Tongue (tissue), 2 donors: ENCODE results near the genes RNF17 and RNF6.

DNA sequence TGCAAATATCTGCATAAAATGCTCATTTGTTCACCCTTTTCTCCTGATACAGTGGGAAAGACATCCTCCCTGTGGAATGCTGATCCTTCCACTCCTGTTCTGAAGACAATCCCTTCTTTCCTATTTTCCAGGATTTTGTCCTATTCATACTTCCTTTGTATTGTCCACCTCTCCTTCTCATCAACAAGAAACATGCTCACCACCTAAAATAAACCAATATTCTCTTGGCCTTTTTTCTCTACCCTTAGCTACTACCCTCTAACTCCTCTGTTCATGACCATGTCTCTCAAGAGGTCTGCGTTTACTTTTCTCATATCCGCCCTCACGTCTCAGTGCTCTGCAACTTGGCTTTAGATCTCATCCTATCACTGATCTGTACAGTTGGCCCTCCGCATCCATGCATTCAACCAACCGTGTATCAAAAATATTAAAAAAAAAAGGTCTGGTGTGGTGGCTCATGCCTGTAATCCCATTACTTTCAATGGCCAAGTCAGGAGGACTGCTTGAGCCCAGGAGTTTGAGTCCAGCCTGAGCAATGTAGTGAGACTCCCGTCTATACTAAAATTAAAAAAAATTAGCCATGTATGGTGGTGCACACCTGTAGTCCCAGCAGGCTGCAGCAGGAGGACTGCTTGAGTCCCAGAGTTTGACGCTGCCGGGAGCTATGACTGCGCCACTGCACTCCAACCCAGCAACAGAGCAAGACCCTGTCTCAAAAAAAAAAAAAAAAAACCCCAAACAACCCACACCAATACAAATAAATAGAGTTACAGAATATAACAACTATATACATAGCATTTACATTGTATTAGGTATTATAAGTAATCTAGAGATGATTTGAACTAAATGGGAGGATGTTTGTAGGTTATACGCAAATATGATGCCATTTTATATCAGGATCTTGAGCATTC, 65.9 kb downstream of the MICU2 start:
- RAMPAGE, long total RNA = no peak

- RAMPAGE, long total RNA = no peak
Observed at GRCh38 chr13:22040695-22041514, 370.0 kb downstream of the FGF9 start.

DNA sequence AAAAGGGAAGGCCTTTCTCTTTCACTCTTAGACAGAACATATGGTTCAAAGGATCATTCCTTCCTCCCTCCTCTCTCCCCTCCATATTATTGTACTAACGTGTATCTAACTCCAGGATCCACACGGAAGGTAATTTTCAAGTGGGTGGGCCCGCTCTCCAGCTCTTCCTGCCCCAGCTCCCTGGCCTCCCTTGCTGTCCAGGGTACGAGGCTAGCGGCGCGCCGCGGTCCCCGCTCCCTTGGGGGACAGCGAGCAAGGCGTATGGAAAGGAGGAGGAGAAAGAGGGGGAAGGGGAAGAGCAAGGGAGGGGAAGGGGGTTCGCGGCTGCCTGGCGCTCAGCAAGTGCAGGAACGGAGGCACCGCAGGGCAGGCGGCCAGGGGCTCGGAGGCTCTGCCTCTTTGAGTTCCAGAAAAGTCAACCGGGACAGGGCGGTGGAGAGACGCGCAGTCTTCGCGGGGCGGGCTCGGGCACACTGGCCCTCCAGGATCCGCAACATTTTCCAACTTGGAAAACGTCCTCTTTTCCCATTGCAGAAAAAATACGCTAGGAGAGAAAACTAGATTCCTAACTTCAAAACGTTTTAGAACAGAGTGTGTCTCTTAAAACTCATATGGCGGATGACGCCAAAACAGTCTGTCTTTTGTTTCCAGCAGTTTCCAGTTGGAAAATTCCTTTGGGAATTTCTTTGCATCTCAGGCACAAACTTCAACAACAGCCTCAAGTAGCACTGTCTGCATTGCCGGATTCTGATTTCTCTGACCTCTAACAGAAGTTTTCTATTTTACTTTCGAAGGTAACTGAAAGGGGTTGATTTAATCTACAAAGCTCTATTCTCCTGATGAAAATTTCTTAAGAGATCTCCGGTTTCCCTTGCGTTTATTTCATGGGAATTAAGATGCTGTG, 23.1 kb upstream of the TNFRSF19 start:
- RAMPAGE, long total RNA = no peak

DNA sequence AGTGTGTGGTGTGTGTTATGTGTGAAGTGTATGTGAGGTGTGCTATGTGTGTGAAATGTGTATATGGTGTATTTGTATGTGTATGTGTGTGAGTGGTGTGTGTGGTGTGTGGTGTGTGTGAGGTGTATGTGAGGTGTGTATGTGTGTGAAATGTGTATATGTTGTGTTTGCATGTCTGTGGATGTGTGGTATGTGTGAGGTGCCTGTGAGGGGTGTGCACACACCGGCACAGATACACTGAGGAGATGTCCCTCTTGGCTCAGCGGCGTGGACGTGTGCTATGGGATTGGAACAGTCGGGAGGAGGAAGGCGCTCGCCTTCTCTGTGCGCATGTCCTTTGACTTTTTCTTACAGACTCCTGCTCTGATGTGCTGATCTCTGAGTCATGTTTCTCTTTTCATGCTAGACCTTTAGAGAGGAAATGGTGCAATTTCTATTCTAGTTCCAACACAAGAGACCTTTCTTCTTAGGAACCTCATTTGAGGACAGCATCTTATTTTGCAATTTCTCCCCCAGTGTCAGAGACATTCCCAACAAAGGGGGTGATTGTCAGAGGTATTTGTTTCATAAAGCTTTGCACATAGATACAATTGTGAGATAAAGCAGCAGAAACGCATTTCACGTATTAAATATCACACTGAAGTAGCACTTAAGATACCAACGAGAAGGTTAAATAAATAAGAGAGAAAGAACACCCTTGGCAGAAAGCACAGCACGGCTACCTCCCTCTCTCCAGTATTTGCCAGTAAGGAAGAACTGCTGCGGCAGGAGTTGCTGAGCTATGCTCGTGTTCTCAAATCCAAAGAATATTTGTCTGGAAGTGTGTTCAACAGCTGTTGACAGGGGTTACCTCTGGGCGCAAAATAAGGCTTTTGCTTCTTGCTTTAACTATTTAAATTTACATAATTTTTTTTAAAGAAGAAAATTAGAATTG, 11.2 kb upstream of the TNFRSF19 start:
- RAMPAGE, long total RNA = no peak

GRCh38 chr13:23728621-23729422, 158.6 kb downstream of the TNFRSF19 start:
- RAMPAGE, long total RNA = no peak

DNA sequence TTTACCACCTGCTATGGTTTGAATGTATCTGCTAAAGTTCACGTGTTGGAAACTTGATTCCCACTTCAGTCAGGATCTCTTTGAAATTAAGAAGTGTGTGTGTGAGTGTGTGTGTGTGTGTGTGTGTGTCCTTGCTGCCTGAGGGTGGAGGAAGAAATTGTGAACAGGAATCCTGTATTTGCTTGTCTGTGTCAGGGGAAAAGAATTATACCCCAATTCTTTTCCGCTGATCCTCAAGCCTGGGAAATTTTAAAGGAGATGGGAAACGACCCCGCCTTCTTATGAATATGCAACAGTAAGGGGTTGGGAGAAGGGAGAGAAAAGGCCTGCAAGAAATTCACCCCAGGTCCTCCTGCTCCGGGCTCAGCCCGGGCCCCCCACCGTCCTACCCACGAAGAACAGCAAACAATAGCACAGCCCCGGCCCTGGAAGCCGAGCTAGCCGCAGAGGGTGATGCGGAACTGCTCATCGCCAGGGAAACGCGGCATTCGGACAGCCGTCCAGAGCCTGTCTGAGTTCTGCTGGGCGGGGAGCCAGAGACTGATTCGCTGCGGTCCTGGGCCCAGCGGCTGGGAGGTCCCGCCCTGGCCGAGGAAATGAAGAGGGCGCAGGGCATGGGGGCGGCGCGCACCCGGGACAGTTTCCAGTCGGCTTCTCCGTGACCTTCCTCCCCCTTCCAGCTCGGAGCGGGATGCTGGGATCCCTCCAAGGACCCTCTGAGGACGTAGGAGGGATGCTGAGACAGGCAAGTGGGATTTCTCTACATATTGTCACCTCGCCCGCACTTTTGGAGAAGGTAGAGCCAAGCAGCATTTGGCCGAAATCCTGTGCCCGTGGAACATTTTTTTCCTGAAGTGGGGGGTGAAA, 90.2 kb upstream of the MIPEP start:
- RAMPAGE, long total RNA = no peak

DNA sequence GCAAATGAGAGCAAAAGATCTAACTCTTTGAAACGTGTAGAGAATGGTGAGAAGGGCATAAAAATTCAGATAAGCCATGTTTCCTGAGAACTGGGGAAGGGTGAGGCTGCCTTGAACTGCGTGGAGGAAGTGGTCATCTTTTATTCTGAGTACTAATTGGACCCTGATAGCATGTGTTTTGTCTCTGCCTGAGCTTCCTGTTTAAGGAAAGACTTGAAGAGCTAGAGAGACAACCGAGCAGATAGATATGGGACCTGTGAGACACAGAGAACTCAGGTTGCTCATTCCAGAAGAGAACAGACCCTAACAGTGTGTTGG, 106.5 kb upstream of the MIPEP start:
- RAMPAGE, long total RNA = no peak

DNA sequence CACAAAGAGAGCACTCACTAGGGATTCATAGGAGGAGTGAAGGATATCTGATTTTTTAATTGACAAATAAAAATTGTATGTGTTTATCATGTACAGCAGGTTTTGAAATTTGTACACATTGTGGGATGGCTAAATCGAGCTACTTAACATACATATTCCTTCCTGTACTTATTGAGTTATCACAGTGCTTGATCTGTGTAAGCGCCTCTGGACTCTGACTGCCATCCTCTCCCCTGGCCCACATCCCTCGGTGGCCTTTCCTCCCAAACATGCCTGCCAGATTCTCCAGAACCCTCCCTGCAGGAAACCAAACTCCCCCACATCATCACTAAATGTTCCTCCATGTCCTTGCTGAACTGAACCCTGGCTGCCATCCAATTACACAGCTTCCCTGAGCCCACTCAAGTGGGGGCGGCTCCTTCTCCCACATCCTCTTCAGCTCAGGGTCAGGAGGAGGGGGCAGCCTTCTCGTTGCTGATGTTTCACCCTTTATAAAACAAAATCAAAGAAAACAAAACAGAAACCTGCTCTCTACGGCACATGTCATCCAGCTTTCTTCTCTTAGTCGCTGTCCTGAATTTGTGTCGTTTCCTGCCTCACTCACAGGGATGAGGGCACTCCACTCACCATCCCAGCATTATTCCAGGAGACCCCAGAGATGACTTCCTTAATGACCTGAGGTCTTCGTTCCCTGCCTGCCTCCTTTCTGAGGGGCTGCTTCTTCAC, 97.1 kb upstream of the SPATA13 start:
- RAMPAGE, long total RNA = no peak

GRCh38 chr13:24181957-24182775, 21.6 kb downstream of the SPATA13 start:
- RAMPAGE, long total RNA = no peak

- RAMPAGE, long total RNA = no peak
Observed at GRCh38 chr13:24212334-24213199, 52.0 kb downstream of the SPATA13 start.

- RAMPAGE, long total RNA = no peak
Observed at GRCh38 chr13:24541325-24541989, 28.9 kb upstream of the PARP4 start.

DNA sequence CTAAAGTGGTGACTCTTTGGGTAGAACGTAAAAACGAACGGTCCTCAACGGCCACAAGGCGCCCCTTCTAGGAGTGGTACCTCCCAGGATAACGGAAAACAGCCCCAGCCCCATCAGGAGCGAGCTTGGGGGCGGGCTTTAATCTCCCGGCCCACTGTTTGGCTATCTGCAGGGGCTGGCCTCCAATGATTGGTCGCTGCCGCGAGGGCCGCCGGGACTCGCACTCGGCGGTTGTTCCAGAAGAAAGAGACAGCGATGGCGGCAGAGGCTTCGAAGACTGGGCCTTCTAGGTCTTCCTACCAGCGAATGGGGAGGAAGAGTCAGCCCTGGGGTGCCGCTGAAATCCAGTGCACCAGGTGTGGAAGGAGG, at the start of gene RNF17:
TSS of gene RNF17 (plus strand) at position 221 of the 369 bp plus-strand sequence.
- RAMPAGE, long total RNA = no peak

GRCh38 chr13:25285359-25285903, 1.9 kb downstream of the MTMR6 start:
- RAMPAGE, long total RNA = no peak

- RAMPAGE, long total RNA = no peak
Observed at GRCh38 chr13:25311621-25312460, 10.4 kb downstream of the NUP58 start.

- RAMPAGE, long total RNA = no peak
Observed at GRCh38 chr13:25489174-25489818, 117.5 kb downstream of the ATP8A2 start.

DNA sequence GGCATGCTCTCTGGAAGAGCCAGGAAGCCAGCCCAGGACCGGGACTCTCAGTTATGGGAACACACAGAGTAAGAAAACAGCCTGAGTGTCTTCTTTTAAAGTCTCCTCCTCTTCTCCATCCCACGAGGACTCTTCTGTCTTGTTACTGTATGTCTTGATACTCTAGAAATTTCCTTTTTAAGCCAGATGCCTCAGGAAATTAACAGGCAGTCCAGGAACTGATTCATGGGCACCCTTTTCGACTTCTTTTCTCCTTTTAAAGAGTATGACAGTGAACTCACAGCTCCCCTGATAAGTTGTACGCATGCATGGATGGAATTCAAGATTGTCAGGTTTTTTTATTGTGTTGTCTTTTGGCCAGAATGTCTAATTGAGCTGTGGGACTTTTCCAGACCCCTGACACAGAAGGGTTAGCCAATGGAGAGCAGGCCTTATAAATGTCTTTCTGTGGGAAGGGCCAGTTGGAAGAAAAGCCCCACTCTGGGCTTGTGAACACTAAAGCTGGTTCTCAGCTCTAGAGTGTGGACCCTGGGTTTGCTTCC, 33.5 kb downstream of the SHISA2 start:
- RAMPAGE, long total RNA = no peak

GRCh38 chr13:26221231-26222105, 646 bp downstream of the RNF6 start:
- RAMPAGE, long total RNA = start-site peak on the minus strand at chr13:26221784-26221863, 185 and 68 reads in 2 replicates

- RAMPAGE, long total RNA = start-site peak on the minus strand at chr13:26222230-26222323, 155 and 49 reads in 2 replicates
Observed at GRCh38 chr13:26222106-26222661, at the start of gene RNF6. RNF6 (minus strand) TSS chr13:26222314.

GRCh38 chr13:26480514-26480922, 77.0 kb upstream of the WASF3 start:
- RAMPAGE, long total RNA = no peak

DNA sequence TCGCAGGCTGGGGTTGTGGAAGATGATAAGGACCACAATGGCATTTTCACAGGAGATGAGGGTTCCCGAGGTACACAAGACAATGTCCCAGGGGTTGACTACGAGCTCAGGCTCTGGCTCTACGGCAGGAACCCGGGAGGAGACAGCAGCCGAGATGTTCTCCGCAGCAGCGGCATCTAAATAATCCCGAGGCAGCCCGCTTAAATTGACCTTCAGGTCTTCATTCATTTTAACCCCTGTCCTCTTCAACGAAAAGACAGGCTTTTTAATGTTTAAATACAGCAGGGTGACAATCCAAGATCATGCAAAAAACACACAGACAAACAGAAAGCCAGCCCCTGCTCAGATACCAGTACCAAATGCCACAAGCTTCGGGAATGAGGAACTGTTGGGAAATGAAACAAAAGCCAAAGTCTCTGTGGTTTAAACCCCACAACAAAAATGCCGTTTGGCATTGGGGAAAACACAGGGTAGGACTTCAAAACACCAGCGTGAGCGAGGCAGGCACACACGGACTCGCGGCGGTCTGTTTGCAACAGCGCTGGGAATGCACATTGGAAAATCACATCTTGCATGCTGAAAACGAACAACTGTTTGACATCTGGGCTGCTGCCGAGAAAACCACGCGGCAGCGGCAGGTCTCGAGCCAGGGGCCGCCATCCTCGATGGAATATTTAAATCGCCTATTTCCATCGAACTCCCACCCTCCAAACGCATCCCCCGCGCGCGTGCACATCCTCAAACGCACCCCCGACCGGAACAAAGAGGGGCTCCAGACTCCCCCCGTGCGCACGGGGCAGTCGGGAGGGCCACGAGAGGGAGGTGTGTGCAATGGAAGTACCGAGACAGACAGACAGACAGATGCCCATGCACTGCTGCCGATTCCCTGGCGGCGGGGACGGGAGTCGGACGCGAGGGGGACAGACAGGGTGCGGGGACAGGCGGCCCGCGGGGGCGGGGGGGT, 704 bp downstream of the GPR12 start:
- RAMPAGE, long total RNA = no peak